ENCODE measurements around the genes FOXN1, SDF2, PROCA1, RAB34 and MYO18A.

GRCh38 chr17:28346036-28346440 is 10.5 kb downstream of the TNFAIP1 start:
- RAMPAGE, total RNA, result no peak

DNA sequence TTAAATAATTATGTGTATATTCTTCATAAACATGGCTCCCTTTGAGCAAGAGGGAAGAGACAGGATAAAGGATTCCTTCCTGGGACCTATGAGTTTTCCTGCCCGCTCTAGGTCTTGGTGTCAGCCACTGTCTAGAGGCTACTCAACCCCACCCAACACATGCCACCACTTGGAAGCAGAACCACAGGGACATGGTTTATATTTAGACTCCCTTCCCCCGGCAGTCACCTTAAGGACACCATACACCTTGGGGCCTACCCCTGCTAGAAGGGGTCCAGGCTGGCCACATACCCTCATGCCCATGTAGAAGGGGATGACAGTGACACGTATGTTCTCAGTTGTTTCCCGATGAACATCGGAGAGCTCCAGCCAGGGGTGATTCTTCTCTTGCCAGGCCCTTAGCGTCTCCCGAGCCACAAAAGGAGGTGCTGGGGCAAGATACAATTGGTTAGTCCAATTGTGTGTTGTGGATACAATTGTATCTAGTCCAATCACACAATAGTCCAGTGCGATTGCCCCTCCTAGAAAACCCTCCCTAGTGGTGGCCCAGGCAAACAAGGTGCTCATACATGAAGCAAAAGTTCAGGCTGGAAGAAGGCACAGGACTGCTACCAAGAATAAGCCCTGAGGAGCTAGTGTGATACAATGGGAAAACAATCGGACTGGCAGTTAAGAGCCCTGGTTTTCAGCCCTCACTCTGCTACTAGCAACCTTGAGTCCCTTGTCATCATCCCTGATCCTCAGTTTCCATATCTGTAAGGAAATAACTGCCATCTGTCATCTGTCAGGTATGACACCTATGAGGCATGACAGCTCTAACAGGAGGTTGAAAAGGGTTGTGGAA is 5.7 kb downstream of the POLDIP2 start:
- RAMPAGE, total RNA, result no peak

DNA sequence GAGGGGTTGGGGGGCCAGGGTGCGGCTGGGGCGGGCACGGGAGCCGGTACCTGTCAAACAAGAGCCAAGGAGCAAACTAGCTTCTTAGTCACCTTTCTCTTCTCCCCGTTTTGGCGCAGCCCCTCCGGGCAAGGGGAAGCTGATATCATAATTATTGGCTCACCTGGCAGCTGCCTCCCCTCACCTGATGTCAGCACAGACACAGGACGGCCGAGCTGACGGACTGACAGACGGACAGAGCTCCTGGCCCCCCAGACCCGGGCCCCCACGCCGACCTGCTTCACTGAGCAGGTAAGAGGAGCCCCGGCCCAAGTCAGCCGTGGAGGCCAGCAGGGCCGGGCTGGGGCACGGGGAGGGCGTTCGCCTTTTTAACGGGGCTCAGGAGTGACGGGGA is at the start of gene FOXN1:
FOXN1 (plus strand) TSS at position 196 of the 394 bp plus-strand sequence.
- RAMPAGE, total RNA, result no peak

GRCh38 chr17:28661552-28662350 is at the start of gene SDF2:
TSS of gene SDF2 (minus strand) at chr17:28661906.
- RAMPAGE, total RNA, result start-site peak on the minus strand at chr17:28661898-28661923, 59 and 97 reads in 2 replicates; start-site peak on the plus strand at chr17:28662208-28662219, 2,105 and 997 reads in 2 replicates

- RAMPAGE, total RNA, result no peak
Measured at GRCh38 chr17:28686477-28687294, 24.7 kb downstream of the SUPT6H start.

DNA sequence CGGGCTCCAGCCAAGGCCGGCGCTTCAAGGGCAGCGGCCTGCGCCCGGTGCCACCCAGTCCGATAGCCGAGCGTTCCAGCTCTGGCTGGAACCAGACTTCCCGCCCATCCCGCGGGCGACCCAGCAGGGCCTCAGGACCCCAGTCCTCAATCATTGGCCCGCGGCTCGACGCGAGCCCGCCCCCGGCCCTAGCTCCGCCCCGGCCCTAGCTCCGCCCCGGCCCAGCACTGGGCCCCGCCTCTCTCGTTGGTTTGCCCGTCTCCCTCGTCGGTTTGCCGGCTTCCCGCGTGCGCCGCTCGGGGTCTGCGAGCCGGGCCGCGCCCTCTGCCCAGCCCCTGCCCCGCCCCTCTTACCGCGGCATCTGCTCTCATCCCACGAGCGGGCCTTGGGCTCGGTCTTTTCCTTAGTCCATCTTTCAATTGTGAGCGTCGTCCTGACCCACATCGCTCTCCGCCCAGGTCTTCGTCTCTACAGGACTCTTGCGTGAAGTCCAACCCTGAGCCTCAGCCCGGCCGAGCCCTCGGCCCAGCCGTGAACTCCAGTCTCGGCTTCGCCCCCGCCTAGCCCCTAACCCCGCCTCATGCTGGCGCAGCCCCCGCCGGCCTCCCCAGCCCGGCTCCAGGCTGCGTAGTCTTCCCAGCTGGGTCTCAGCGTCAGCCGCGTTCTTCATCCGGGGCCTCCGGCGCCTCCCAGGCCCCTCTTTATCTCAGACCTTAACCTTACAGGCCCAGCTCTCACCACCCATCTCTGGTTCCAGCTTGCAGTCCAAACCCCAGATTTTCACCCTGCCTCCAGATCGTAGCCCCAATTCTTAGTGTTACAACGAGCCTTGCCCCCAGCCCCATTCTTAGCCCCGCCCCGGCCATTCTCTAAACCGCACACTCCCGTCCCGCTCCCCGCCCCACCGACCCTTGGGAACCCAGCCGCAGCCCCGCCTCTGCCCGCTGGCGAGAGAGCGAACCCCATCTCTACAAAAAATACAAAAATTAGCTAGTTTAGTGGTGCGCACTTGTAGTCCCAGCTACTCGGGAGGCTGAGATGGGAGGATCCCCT is at the start of gene PROCA1:
PROCA1 (minus strand) TSS at position 672 of the 1,053 bp plus-strand sequence.
- RAMPAGE, total RNA, result no peak

GRCh38 chr17:28717566-28718730 is at the start of gene RAB34:
TSS of gene RAB34 (minus strand) at chr17:28717868.
- RAMPAGE, total RNA, result start-site peak on the minus strand at chr17:28717798-28717868, 21 and 31 reads in 2 replicates

GRCh38 chr17:28865149-28866309 is 10.7 kb downstream of the ERAL1 start:
- RAMPAGE, total RNA, result no peak

DNA sequence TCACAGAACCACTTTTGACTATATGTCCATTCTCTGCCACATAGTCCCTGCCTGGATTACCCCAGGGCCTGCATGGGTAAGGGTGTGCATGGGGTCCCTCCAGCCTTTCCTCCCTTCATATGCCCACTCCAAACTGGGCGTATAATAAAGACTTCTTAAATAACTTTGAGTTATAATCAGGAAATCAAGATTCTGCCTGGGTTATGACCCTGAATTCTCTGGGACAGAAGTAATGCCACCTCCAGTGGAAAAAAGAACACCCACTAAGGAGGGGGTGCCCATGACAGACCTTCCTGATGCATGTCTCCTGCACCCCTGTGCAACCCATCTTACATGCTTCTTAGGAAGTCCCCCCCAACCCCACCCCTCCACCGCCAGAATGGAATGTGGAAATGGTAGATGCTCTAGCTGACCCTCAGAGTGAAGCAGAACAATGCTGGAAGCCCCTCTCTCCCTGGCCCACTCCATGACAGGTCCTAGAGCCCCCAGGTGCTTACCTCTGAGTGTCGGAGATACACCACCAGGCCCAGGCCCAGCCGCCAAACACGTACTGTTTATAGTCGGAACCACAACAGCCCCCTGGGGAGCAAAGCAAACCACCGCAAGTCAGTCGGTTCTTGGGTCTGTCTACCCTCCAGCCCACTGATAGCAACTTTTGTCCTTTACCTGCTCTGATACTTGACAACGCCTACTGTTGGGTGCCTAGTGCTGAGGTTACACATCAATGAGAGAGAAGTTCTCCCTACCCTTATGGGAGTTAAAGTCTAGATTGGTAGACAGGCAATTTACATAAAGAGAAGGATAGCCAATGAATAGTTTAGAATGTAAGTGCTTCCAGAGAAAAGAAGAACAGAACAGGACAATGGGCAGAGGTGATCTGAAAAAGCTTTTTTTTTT is 8.8 kb downstream of the FLOT2 start:
- RAMPAGE, total RNA, result no peak

- RAMPAGE, total RNA, result no peak
Measured at GRCh38 chr17:28893837-28894266, 3.7 kb downstream of the FLOT2 start.

DNA sequence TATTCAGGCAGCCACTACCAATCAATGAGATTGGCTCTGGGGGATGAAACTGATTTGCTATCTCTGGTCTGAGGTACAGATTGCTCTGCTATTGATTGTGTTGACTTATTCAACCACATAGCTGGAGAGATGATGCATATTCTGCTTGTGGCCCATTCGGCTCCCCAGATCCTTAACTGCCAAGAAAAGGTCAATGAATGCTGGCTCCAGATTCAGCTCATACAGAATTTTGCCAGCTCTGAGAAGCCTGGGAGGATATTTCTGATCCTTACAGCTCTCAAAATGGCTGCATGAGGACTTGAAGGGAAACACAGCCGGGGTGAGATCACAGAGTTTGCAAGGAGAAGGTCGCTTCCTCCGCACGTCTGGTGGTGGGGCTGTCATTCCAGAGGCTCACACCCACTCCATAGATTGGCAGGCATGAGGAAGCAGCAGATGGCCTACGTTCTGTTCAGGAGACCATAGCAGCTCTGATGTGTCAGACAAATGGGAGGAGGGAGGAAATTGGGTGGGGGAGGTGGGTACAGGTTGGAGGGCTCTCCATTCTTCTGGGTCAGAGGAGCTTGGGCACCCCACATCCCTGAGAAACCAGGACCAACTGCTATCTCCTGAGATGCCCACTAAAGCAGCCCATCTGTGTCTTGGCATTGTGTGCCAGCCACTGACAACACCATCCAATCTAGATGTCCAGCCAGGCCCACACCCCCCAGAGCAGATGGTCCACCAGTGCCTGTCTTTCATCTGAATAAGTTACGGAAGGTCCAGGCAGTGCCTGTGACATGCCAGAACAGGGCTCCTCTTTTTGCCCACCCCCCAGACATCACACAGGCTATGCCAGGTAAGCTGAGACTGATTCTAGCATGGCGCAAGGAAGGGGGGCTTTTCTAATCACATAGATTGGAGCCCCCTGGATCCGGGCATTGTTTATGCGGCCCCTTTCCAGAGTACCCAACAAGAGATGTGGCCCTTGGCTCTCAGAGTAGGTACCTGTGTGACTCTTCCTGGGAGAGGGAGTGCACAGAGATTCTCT is 22.1 kb downstream of the SEZ6 start:
- RAMPAGE, total RNA, result no peak

GRCh38 chr17:29079734-29080567 is 37.0 kb downstream of the PIPOX start:
- RAMPAGE, total RNA, result no peak

GRCh38 chr17:29132963-29133927 is 47.0 kb downstream of the MYO18A start:
- RAMPAGE, total RNA, result no peak

GRCh38 chr17:29140265-29140631 is 40.0 kb downstream of the MYO18A start:
- RAMPAGE, total RNA, result no peak

DNA sequence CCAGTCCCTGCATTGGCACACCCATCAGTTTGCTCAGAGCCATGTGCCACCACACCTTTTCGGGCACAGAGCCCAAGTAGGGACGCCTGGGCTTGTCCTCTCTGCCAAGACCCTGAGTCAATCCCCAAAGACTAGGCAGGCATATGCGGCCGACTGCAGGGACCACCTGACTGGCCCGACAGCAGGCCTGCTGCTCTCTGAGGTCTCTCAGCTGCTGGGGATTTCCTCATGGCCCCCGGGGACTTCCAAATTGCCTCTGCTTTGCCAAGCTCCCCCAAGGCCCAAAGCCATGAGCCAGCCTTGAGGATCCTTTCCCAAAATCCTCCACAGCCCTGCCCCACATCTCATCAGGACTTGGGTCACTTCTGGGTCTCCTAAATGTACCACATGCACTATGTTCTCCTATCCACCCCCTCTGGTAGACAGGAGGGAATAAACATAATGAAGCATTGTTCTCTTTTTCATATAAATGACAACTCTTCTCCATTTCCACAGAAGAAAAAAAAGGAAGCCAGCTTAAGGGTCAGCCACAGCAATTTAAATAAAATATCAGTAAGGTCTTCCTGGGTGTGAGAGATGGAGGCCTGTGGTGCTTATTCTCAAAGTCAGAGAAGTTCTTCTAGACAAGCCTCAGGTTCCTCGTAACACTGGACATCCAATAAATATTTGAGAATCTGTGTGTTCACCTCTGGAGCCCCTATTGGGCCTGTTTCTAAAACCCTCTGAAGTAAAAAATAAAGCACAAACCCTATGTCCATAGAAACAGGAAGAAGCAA is 30.5 kb downstream of the MYO18A start:
- RAMPAGE, total RNA, result no peak

DNA sequence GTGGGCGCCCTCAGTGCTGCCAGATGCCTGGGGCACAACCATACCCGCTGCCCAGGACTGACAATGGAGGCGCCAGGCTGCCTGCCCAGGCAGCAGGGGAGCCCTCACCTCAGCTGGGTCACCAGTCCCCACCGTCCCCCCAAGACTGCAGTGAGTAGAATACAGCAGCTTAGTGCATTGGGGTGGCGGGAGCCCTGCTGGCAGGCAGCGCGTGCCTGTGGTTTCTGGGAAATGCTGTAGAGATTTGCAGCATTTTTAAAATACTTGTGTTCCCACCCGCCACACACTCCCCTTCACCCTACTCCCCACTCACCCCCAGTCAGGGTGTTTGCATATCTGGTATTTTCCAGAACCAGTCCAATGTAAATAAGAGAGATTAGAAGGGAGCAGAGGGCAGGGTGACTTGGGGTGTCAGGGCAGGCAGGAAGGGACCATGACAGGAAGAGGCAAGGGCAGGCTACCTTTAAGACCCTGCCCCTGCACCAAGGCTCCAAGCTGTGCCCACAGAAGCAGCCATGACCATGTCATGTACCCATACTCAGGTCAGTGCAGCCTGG is 21.6 kb downstream of the MYO18A start:
- RAMPAGE, total RNA, result no peak

DNA sequence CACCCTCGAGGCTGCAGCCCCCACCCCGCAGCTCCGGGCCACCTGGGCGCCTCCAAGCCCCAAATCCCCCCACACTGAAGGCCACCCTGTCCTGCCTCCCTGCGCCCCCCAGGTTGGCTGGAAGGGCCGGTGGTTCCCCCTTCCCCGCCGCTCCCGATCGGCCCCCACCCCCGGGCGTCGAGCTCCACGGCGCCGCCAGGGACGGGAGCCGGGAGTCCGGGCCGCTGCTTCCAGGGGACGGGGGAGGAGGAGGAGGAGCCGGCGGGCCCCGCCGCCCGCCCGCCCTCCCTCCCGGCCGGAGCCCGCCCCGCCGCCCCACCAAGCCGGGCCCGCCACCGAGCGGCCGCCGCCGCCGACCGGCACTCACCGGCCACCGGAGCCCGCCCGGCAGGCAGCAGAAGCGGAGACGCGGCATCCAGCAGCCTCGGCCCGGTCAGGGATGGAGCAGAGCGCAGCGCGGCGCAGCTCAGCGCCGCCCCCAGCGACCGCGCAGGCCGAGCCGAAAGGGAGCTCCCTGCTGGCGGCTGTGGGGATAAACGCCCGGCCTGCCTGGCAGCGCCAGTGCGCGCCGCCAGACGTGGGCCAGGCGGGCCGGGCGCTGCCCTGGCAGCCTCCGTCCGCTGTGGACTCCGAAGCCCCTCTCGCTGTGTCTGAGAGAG is at the start of gene MYO18A:
MYO18A (minus strand) TSS at position 453 of the 659 bp plus-strand sequence.
- RAMPAGE, total RNA, result start-site peak on the minus strand centred at position 420 of the sequence, 14 bp wide, 41 and 26 reads in 2 replicates

- RAMPAGE, total RNA, result no peak
Measured at GRCh38 chr17:29347787-29348024, 42.5 kb upstream of the TAOK1 start.

DNA sequence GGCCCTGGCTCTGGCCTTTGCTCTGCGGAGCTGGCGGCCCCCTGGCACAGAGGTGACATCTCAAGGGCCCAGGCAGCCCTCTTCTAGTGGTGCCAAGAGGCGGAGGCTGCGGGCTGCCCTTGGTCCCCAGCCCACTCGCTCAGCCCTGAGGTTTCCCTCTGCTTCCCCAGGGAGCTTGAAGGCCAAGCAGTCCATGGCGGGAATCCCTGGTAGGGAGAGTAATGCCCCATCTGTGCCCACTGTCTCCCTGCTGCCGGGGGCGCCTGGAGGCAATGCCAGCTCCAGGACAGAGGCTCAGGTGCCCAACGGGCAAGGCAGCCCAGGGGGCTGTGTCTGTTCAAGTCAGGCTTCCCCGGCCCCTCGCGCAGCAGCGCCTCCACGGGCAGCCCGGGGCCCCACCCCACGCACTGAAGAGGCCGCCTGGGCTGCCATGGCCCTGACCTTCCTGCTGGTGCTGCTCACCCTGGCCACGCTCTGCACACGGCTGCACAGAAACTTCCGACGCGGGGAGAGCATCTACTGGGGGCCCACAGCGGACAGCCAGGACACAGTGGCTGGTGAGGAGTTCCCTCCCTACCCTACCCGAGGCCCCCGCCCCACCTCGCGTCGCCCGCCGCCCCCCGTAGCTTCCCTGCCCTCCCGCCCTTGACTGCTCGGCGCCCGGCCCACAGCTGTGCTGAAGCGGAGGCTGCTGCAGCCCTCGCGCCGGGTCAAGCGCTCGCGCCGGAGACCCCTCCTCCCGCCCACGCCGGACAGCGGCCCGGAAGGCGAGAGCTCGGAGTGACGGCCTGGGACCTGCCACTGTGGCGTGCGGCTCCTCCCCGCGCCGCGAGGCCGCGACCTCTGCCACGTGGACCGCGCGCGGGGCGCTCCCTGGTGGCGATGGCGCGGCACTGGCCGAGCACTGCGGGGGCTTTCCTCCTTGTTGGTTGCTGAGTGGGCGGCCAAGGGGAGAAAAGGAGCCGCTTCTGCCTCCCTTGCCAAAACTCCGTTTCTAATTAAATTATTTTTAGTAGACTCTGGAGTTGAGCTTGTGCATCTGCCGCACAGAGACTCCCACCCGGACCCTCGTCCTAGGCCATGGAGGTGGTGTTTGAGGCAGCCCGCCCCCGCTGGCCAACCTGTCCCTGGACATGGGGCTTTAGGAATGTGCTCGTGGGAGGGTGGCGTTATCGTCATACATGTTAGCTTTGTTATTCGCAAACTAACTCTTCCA is 4.0 kb downstream of the TP53I13 start:
- RAMPAGE, total RNA, result no peak

DNA sequence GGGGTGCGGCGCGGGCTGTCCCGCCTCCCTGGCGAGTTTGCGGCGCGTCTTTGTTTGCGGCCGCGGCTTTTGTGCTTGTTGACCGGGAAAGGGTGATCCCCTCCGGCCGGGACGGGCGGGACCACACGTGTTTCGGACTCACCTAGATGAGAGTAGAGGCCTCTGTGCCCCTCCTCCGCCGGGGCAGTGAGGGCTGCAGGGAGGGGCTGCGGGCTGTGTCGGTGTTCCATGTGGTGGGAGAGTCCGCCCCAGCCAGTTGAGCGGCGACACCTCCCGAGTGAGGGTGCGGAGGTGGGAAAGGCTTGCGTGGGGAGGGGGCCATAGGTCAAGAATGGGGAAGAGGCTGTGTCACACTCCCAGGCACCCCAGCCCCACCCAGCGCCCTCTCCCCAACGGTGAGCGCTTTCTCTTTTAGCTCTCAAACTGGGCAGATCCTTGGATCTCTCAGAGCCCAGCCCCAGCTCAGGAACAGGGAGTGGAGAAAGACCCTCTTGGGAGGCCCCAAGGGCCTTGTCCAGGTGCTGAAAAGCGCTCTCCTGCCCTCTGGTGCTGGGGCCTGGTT is 949 bp downstream of the ANKRD13B start:
- RAMPAGE, total RNA, result no peak

All from foreskin keratinocyte (primary cell).